ENCODE measurements around the gene ECT2.

DNA sequence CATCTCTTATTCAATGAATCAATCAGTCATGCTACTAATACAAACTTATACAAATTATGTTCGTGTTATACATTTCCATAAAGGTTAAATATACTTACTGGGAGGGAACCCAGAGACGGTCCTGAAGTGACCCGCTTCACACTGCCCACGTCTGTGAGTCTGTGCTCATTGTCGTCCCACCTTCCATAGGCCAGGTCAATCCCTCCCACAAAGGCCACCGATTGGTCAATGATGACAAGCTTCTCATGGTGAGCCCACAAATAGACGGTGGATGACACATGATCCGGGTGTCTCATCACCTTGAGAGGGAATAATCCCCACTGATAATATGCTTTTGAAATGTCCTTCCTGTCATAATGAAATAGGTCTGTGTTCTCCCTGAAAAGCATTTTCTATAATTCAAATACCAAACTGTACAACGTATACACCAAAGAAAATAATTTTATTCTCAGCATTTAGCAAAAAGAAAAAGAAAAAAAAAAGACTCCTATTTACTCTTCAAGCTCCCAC, 121.7 kb downstream of the PLD1 start:
- RRBS = no CpG with 5 or more reads among the region's 9 CpGs

- RRBS = no CpG with 5 or more reads among the region's 8 CpGs
Observed at GRCh38 chr3:171777115-171777907, 33.0 kb downstream of the PLD1 start.

DNA sequence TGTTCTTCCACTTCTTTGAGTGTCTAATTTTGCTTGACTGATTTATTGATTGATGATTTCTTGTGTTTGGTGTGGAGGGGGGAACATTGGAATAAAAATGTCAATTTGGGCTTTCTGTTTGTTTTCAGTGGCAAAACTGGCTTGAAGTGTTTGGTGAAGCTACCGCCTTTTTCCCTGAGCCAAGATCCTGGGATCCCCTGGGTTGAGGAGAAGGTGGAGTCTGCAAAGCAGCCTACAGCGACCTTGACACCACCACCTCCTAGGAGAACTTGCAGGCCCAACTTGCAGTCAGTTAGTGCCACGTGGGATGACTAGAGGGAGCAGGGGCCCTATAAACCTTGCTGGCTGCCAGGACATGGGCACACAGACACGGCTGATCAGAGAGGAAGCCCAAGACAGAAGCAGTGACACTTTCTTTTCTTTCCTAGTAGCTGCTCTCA, 2.5 kb upstream of the TMEM212 start:
- RRBS = no CpG with 5 or more reads among the region's 4 CpGs

GRCh38 chr3:171960860-171961405, 78.4 kb upstream of the FNDC3B start:
- RRBS = no CpG with 5 or more reads among the region's 8 CpGs

DNA sequence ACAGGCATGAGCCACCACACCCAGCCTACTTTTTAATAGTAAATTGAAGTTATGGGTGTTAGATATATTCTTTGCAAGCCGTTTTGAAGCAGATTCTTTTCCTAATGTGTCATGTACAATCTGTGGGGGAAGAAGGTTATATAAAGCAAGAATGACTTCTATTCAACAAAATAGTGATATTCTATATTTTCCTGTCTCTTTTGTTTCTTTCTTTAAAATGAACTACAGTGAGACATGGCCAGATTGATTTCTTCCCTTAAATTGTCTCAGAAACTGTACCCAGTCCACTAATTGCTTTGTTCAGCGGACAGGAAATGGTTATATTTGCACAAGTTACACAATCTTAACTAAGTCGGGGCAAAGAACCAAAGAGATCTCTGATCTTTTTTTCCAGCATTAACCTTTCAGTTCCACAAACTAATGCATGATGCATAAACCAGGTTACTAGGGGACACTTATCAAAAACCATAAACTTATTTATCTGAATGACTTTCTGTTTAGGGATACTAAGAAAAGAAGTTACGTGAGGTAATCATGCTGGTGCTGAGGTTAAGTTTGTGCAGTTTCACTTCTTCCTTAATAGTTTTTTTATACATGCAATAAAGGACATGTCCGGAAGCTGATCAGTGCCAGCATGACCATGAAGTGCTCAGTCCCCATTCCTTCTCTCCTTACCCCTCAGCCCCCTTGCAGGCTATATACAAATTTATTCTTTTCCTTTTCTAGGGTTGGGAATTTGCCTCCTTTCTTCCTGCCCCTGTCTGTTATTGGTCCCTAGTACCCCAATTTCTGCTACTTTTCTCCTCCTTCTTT, 22.3 kb downstream of the FNDC3B start:
- RRBS = no CpG with 5 or more reads among the region's 5 CpGs

- RRBS = no CpG with 5 or more reads among the region's 4 CpGs
Observed at GRCh38 chr3:172073131-172073751, 33.9 kb downstream of the FNDC3B start.

DNA sequence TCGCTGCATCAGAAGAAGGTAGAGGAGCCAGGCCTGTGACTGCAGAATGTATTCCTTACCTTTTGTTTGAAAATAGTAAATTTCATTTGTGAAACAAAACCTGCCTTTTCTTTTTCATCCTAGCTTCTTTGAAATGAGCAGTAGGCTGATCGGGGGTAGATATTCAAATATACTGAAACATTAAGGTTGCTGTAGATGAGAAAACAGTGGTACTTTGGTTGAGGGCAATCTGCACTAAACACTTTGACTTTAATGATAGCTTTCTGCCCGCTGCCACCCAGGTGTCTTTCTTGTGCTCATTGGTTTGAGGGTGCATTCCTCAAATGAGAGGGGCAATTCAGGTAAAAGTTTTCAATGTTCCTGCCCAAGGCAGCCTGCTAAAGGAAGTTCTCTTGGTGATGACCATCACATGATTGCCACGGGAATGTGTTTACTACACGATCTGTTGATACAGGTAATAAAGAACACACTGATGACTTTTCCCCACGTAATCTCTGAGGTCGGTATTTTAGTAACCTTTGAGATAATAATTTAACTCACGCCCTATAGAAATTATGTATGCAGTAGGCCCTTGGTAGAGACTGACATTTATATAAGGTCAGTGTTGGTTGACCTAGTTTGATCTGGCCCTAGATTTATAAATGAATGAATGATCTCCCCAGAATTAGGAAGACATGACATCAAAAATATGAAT, 39.3 kb downstream of the FNDC3B start:
- RRBS = no CpG with 5 or more reads among the region's 8 CpGs

GRCh38 chr3:172083744-172084526, 44.6 kb downstream of the FNDC3B start:
- RRBS = no CpG with 5 or more reads among the region's 11 CpGs

DNA sequence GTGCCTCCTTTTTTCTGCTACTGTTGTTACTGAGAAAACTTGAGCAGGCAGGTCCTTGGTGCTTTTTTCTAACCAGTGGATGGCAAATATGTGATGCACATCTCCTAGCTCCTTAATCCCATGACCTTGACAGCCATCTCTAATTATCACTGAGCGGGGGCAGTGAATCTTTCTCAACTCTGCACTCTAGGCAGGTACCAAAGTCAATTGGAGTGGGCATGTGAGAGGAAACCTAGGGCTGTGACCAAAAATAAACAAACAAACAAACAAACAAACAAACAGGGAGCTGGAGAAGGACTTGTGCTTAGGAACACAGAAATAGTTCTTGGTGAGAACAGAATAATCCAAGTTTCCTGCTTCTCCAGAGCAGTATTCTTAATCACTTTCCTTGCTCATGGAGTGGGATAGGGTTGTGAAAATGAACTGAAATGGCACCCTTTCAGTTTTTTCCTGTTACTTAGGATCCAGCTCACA, 50.8 kb downstream of the FNDC3B start:
- RRBS = no CpG with 5 or more reads among the region's 1 CpG

DNA sequence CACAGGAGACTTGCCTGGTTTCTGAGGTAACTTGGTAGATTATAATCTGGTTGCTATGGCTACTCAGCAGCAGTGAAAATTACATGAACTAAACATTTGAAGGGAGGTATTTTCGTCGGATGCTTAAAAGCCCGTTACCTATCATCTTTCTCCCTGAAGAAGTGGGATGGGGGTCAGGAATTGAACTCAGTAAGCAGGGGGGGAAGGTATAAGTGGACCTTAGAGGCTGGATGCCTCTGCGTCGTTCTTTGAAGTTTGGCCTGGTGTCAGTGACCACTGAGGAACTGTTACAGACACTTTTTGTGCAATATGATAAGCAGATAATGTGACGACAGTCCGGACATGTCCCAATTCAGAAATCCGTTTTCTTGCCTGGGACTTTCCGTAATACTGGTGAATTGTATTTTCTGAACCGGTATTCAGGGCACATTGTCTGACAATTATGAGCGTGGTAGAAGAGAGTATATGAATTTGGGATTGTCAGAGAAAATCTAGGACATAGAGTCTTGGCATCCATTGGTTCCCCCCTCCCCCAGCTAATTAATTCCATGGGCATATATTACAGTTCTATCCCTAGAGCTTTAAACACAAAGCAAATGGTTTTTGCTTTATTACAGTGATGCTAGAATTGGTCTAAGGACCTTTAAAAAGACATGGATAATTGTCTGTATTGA, 91.1 kb downstream of the FNDC3B start:
- RRBS = 90% methylated on average over 4 of the region's 11 CpGs

GRCh38 chr3:172154674-172155043, 115.3 kb downstream of the FNDC3B start:
- RRBS = no CpG with 5 or more reads among the region's 6 CpGs

GRCh38 chr3:172259498-172259943, 188.7 kb downstream of the GHSR start:
- RRBS = no CpG with 5 or more reads among the region's 2 CpGs

GRCh38 chr3:172294013-172294561, 154.2 kb downstream of the GHSR start:
- RRBS = no CpG with 5 or more reads among the region's 4 CpGs

- RRBS = no CpG with 5 or more reads among the region's 8 CpGs
Observed at GRCh38 chr3:172367356-172368129, 80.7 kb downstream of the GHSR start.

DNA sequence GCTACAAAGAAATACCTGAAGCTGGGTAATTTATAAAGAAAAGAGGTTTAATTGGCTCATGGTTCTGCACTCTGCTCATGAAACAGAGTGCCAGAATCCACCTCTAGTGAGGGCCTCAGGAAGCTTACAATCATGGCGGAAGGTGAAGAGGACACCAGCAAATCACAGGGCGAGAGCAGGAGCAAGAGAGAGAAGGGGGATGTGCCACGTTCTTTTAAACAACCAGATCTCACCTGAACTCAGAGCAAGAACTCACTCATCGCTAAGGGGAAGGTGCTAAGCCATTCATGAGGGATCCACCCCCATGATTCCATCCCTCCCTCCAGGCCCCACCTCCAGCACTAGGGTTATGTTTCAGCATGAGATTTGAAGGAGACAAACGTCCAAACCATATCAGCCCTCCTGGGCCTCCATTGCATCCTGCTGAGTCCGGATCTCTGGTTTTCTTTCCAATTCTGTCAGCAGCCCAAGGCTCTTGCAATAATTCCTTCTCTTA, 29.8 kb upstream of the TNFSF10 start:
- RRBS = no CpG with 5 or more reads among the region's 6 CpGs

- RRBS = no CpG with 5 or more reads among the region's 3 CpGs
Observed at GRCh38 chr3:172586366-172586904, 63.2 kb upstream of the TNFSF10 start.

- RRBS = no CpG with 5 or more reads among the region's 4 CpGs
Observed at GRCh38 chr3:172688545-172689061, 22.3 kb downstream of the NCEH1 start.

DNA sequence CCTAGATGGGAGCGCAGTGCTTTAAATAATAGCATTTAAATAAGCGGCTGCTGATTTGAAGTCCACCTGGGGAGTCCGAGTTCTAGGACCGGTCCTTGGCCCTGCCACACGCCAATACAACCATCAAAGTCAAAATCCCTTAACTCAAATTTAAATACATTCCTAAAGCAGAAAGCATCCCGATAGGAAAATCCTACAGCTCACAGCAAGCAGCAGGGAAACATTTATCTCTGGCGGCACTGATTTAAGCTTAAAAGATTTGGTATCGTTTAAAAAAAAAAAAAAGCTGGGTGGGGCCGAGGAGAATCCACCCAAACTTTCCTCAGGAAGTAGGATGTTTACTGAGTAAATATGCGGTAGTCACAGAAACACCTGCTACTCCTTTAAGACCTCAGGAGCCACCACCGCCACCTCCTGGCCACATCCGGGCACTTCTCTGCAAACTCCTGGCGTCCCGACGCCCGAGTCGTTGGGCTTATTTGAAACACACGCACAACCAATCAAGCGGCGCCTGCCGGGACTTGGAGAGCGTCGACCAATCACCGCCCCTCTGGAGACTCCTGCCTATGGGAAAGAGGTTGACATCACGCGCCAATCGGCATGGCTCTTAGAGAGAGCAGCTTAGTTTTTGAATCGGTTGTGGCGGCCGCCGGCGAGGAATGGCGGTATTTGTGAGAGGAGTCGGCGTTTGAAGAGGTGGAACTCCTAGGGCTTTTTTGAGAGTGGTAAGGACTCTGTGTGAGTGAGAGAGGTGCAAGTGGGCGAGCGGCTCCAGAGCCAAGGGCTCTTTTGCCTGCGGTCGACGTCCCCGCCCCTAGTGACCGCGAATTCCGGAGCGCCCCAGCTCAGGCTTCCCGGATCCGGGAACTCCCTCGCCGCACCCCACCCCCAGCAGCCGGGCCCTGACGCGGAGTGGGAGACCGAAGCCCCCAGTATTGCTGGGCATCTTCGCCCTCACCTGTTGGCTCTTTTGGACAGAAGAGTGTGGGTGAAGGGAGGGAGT, at the start of gene ECT2:
TSS of gene ECT2 (plus strand) at position 594 of the 1,003 bp plus-strand sequence.
- RRBS = 4% methylated on average over 8 of the region's 54 CpGs

GRCh38 chr3:172760072-172760363, 9.5 kb downstream of the ECT2 start:
- RRBS = no CpG with 5 or more reads among the region's 1 CpG

- RRBS = no CpG with 5 or more reads among the region's 2 CpGs
Observed at GRCh38 chr3:176489160-176489359, 708.2 kb downstream of the TBL1XR1 start.

Measured in GM06990 (cell line).